Umbilical cord (tissue), 2 donors: ENCODE measurements around a stretch of chr12.

GRCh38 chr12:122861923-122862645 lies 26.8 kb downstream of the HIP1R start:
- RAMPAGE, long total RNA: no peak

DNA sequence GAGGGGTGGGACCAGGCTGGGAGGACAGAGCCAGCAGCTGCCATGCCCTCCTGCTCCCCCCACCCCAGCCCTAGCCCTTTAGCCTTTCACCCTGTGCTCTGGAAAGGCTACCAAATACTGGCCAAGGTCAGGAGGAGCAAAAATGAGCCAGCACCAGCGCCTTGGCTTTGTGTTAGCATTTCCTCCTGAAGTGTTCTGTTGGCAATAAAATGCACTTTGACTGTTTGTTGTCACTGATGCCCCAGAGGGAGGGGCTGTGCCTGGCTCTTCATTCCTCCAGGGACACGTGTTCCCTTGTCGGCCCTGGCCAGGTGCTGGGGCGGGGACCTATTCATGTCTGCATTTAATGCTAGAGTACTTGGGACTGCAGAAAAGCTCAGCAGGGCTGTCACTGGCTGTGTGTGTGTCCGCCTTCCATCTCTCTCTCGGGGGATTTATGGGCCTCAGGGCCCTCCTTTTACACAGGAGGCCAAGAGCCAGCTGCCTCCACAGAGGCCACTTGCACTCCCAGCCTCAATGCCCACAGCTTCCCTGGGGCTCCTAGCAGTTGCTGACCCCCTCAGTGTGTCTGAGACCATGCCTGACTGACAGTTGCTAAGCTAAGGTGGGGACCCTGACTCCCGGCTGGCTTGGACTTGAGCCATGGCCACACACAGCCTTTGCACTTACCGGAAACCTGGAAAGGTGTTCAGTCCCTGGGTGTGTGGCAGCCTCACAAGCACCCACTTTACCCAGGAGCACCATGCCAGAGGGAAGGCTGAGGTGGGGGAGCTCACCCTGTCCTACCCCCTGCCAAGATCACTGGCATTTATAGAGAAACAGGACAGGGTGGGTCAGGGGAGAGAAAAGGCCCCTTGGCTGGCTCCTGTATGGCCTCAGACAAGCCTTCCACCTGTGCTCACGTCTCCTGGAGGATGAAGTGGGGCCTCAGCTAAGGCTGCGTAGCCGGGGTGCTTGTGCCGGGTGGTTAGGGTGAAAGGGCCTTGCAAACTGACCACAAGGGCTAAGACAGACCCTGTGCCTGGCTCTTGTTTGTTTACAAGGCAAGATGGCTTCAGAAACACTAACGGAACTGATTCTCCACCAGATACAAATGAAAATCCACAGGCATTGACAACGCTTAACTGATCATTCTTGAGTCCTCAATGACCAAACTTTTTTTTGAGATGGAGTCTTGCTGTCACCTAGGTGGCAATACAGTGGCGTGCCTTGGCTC lies 27.9 kb downstream of the HIP1R start:
- RAMPAGE, long total RNA: no peak

DNA sequence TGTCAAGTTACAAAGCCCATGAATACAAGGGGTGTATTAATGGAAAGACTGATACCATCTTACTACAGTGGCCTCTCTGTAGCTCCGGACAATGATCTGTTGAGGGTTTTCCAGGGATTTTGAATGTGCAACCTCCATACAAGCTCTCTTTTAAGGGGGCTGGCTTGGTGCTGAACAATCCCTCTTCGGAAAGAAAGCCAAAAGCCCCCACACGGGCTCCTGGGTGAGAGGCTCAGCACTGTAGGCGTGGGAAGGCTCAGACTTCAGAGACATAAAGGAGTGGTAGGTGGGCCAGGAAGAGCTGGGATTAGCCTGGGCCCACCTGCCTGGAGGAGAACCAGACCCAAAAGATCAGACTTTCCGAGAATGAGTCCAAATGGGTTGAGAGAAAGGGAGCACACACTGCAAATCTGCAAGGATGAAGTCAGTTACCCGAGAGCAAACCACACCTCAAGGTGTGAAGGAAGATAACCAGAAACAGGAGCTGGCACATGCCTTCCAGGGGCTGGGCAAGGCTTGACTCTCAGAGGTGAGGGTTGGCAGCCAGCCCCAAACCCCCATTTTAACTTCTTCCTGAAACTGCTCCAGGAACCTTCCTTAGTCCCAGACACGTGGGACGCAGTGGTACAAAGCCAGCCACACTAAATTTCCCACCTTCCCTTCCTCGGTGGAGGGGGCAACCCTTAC lies 1.5 kb downstream of the VPS37B start:
- RAMPAGE, long total RNA: no peak

DNA sequence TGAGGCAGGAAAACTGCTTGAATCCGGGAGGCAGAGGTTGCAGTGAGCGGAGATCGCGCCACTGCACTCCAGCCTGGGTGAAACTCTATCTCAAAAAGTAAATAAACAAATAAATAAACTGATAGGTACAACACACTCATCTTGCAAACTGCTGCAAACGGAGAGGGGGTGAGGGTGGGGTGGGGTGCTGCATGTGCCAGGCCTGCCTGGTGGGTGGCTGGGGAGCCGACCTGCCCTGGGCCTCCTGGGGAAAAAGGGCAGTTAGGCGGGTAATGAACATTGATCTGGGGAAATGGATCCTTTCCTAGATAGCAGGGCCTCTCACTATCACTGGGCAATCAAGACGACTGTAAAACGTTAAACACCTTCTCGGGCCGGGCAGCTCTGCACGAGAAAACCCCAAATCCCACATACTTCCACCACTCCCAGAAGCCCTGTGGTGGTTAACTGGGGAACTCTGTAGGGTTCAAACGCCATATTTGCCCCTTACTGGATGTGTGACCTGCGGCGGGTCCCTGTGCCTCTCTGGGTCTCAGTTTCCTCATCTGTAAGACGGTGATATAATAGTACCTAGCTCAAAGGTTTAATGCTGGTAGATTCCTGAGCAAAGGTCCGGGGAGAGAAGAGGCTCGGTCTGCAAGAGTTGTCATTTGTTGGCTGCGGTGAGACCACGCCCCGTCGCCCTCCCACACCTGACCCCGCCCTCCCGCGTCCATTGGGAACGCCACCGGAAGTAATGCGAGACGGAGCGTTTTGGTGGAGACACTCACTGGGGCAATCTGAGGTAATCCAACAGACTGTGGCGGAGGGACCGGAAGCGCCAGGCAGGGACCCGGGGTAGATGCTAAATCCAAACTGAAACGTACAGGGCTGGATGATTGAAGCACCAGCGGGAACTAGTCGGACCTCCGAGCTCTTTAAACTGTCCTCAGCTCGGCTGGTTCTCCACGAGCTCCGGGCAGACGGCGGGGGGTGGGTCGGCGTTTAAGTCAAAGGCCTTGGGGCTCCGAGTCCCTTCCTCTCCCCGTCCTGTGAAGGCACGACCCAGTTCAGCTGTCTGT lies 769 bp upstream of the OGFOD2 start:
- RAMPAGE, long total RNA: no peak

DNA sequence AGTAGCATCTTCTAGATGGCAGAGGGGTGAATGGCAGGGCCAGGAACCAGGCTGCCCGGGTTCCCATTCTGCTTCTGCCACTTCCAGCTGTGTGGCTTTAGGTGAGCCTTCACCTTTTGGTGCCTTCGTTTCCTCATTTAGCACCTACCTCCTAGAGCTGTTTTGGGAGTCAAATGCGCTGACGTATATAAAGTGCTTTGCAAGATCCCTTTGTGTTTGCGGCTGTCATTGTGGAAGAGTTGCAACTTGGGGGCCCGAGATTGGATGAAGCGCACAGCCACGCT lies 701 bp upstream of the ARL6IP4 start:
- RAMPAGE, long total RNA: no peak

- RAMPAGE, long total RNA: no peak
These were observed 3.4 kb downstream of the ARL6IP4 start for GRCh38 chr12:122984030-122984179.

- RAMPAGE, long total RNA: no peak
These were observed 35.3 kb downstream of the PITPNM2 start for GRCh38 chr12:123115393-123116097.

GRCh38 chr12:123118462-123119166 lies 32.3 kb downstream of the PITPNM2 start:
- RAMPAGE, long total RNA: no peak

- RAMPAGE, long total RNA: no peak
These were observed 22.1 kb upstream of the CDK2AP1 start for GRCh38 chr12:123293540-123294278.

- RAMPAGE, long total RNA: no peak
These were observed 24.7 kb downstream of the KMT5A start for GRCh38 chr12:123408196-123409412.

- RAMPAGE, long total RNA: no peak
These were observed 8.1 kb upstream of the RILPL2 start for GRCh38 chr12:123444616-123445003.

DNA sequence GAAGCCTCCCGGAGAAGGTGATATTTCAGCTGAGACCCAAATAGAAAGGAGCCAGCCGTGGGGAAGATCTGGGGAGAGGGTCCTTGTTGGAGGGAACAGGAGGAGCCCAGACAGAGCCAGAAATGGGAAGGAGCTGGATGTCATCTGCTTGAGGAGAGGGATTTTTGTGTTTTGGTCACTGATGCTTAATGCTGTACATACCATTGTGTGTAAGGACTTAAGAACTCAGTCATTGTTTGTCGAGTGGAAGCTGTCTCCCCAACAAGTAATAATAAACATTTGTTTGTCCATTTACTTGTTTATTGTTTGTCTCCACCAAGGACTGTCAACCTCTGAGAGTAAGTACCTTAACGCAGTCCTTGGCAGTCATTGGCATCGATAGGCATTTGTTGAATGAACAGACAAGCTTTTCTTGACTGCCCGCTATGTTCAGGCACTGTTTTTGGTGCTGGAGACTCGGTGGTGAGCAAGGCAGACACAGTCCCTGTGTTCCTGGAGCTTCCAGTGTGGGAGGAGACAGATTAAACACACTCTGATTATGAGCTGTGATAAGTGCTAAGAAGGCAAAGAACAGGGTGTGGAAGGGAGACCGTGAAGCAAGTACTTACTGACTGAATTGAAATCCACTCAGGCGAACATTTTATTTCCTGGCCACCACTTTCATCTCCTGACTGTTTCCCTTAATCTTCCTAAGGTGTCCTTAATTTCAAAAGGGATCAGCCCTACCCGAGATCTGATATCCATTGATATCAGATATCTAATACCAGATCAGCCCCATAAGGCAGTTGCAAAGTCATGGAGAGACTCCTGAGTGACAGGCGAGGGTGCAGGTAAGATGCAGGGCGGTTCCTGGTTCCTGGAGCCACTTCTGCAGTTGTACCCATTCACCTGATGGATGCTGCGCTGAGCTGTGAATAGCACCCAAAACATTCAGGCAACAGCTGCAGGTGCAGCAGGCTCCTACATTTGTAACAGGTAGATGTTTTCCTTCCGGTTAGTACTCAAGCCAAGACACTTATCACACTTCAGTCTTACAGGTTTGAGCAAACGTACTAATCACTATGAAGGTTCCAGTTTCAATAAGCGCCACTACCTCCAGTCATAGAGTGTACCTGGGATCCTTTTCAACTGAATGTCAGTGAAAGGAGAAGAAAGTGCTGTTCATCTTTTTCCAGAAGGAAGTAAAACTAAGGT lies 1.4 kb downstream of the ATP6V0A2 start:
- RAMPAGE, long total RNA: no peak

- RAMPAGE, long total RNA: no peak
These were observed 15.6 kb downstream of the ATP6V0A2 start for GRCh38 chr12:123727624-123728347.

GRCh38 chr12:123742997-123743436 lies 19.1 kb upstream of the DNAH10 start:
- RAMPAGE, long total RNA: no peak

DNA sequence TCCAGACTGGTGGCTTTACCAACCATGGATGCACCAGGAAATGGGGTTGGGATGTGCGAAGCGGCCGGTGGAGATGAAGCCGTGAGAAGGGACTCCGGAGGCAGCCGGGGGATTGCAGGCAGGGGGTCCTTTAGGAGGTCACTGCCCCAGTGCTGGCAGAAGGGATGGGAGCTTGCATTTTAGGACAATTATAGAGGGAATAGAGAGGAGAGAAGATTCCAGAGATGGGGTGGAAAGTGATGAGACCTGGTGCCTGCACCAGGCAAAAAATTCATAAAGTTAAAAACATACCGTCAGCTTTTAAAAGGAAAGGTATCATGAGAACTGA lies 61.1 kb downstream of the DNAH10 start:
- RAMPAGE, long total RNA: no peak

DNA sequence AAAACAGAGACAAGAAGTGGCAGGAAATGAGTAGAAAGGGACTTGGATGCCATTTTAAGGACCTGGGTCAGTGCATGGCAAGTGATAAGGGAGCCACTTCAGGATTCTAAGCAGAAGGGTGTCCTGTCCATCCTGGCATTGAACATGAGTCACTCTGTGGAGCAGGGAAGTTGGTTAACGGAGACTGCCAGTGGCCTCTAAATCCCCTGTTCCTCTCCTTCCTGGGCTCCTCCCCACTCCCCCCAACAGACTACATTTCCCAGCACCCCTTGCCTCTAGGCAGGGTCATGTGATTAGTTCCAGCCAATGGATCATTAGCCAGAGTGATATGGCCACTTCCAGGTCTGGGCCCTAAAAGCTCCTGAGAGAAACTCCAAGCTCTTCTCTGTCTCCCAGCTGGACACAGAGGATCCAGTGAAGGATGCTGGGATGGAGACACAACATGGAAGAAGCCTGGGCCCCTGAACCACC lies 54.5 kb upstream of the RFLNA start:
- RAMPAGE, long total RNA: no peak

DNA sequence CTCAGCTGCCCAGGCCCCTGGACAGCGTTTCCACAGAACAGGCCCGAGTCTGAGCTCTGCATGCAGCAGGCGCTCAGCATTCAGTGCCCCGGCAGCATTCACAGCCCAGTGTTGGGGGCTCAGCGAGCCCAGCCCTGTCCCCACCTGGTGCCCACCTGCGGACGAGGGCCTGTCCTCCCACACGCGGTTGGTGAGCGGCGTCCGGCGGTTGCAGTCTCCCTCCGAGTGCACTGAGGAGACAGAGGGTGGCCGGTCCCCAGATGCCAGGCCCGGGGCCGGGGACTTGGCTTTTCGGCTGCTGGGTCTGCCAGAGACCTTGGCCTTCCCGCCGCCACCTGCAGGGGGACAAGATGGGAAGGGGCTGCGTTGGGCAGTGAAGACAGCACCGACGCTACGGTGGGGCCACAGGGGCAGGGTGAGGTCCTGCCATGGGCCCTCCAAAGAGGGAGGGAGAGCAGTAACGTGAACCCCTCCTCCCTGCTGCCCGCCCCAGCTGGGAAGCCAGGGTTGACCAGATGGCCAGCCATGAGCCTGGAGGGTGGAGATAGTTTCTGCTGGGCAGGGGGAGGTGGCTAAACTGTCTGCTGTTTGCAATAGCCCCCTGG lies 31.2 kb downstream of the RFLNA start:
- RAMPAGE, long total RNA: no peak

DNA sequence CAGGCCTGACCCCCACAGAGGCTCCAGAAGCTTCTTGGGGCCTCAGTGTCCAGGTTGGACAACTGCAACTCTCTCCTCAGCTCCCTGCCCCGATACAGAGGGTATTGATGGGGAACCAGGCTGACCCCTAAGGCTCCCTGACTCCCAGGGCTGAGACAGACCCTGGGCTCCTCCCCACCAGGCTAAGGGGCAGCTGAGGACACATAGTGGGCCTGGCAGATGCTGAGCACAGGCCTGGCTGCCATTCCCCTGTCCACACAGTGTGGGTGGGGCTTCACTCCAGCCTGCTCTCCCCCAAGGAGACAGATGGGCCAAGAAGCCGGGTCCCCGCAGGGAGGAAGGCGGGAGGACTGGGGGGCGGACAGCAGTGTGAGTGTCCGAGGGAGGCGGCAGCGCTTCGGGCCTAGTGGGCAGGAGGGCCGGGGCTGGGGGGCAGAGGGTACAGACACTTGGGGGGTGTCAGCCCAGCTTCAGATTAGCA lies 31.9 kb downstream of the RFLNA start:
- RAMPAGE, long total RNA: no peak

GRCh38 chr12:124360474-124361323 lies 65.8 kb downstream of the RFLNA start:
- RAMPAGE, long total RNA: no peak

- RAMPAGE, long total RNA: no peak
These were observed 69.3 kb downstream of the RFLNA start for GRCh38 chr12:124364294-124364565.